Smooth muscle cell (in vitro differentiated cells): ENCODE measurements around a stretch of chr11.

GRCh38 chr11:70188419-70188954 lies 14.6 kb upstream of the FADD start:
- RAMPAGE, long total RNA = no peak

GRCh38 chr11:70456226-70456803 lies 58.0 kb downstream of the CTTN start:
- RAMPAGE, long total RNA = no peak

GRCh38 chr11:70486730-70487485 lies 88.6 kb downstream of the CTTN start:
- RAMPAGE, long total RNA = no peak

- RAMPAGE, long total RNA = no peak
Observed at GRCh38 chr11:70501116-70502121, 103.1 kb downstream of the CTTN start.

DNA sequence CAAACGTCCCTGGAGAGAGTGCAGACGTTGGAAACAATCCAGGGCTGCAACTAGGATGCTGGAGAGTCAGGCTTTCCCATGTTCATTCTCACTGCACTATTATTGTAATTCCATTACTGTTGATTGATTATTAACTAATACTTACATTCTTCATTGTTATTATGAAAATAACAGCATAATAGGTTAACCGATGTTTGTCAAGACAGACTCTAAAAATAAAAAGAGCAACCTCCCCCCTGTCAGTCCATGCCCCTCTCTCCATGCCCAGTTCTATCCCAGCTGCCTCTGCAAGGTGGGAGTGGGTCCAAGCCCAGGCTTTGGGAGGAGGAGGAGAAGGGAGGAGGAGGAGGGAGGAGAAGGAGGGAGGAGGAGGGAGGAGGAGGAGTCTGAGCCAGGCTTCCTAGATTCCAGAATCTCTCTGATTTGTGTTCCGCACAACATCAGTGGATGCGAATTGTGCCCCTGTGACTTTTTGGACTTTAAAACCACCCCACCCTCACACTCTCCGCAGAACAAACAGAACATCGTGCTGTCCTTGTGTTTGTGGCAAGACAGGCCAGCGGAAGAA lies 16.1 kb upstream of the SHANK2 start:
- RAMPAGE, long total RNA = no peak

DNA sequence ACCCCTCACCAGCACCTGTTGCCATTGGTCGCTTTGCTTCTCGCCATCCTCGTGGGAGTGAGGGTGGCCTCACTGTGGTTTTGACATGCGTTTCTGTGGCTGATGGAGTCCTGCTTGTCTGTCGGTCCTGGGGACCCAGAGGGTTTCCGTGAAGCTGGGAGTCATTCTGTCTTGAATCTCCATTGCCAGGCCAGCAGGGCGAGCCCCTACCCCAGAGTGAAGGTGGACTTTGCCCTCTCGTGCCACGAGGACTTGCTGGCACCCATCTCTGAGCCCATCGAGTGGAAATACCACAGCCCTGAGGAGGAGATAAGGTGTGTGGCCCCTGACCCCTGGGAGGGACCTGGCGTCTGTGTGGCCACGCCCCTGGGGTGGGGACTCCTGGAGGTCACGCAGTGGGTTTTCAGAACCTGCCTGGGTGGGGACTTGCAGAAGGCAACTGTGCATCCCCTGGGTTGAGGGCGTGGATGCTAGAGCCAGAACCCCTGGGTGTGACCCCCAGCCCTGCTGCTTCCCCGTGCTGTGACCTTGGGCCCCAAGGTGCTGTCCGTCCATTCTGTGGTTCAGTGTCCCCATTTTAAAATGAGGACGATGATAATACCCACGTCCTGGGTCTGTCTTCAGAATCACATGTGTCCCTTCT lies 27.7 kb downstream of the NADSYN1 start:
- RAMPAGE, long total RNA = no peak

DNA sequence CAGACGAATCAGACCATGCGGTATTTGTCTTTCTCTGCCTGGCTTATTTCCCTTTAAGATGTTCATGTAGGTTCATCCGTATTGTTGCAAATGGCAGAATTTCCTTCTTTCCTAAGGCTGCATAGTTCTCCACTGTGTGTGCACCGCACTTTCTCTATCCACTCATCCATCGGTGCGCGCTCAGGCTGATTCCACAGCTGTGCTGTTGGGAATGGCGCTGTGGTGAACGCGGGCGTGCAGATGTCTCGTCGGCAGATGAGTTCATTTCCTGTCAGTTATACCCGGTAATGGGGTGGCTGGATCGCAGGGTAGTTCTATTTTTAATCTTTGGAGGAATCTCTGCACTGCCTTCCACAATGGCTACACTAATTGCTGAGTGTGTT lies 28.1 kb upstream of the KRTAP5-7 start:
- RAMPAGE, long total RNA = no peak

DNA sequence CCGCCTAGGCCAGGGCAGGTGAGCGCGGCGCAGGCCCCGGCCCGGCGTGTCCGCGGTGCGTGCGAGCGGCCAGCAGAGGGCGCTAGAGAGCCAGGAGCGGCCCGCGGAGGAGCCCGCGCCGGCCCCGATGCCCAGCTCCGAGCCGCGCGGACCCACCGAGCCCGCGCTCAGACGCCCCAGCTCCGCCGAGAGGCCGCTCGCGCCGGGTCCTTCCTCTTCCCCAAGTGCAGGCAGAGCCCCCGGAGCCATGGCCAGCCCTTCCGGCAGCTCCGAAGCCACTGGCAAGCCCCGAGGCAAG lies 56.6 kb upstream of the KRTAP5-11 start:
- RAMPAGE, long total RNA = no peak

- RAMPAGE, long total RNA = no peak
Observed at GRCh38 chr11:71786361-71786931, 46.6 kb upstream of the DEFB108B start.

DNA sequence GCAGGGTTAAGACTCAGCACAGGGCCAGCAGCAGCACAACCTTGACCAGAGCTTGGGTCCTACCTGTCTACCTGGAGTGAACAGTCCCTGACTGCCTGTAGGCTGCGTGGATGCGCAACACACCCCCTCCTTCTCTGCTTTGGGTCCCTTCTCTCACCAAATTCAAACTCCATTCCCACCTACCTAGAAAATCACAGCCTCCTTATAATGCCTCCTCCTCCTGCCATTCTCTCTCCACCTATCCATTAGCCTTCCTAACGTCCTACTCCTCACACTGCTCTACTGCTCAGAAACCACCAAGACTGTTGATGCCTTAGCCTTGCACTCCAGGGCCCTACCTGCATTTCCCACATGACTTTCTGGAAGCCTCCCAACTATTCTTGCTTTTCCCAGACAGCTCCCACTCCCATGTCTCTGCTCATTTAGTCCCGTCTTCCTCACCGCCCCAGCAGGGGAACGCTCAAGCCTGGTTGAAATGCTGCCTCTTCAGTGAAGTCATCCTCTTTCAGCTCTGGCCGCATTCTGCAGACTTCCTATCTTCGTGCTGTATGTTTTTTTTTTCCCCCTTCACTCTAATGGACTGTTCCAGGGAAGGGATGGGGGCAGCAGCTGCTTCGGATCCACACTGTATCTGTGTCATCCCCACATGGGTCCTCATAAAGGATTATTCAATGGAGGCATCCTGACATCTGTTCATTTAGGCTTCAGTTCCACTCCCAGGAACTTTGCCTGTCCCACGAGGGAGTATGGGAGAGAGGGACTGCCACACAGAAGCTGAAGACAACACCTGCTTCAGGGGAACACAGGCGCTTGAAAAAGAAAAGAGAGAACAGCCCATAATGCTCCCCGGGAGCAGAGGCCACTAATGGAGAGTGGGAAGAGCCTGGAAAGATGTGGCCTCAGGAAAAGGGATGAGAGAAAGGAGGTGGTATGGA lies 3.4 kb downstream of the IL18BP start:
- RAMPAGE, long total RNA = no peak

GRCh38 chr11:72039680-72040005 lies 40.7 kb downstream of the NUMA1 start:
- RAMPAGE, long total RNA = no peak

DNA sequence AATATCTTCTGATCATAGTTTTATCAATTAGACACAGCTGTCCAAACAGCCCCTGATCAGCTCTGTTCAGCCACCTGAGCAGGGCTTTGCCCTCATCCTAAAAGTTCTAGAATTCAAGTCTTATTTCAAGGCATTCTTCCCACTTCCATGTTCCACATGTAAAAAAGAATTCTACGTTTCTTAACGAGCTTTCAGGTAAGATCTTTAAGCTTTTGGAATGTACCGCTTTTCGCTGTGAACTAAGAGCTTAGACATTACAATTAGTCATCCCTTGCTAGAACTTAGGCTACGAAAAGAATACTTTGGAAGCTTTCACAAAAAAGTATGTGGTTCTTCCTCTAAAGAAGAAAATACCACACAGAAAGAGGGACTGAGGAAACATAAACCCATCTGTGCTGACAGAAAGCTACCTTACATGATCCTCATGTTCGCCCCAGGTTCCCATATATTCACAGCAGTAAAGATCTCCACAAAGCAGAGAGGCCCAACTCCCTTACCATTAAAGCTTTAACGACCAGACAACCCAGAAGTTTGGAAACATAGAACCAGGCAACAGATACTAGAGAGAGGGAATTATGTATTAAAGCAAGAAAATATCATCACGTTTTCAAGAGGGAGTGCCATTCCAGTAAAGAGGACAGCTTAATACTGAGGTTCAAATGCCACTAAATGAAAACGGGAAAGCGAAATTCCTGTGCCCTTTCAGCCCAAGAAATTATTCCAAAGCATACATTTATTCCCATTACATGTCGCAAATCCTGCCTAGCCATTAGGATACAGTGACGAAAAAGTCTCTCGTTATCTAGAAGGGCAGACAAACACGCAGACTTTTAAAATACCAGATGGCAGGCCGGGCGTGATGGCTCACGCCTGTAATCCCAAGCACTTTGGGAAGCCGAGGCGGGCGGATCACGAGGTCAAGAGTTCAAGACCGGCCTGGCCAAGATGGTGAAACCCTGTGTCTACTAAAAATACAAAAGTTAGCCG lies 1.6 kb downstream of the NUMA1 start:
- RAMPAGE, long total RNA = no peak

DNA sequence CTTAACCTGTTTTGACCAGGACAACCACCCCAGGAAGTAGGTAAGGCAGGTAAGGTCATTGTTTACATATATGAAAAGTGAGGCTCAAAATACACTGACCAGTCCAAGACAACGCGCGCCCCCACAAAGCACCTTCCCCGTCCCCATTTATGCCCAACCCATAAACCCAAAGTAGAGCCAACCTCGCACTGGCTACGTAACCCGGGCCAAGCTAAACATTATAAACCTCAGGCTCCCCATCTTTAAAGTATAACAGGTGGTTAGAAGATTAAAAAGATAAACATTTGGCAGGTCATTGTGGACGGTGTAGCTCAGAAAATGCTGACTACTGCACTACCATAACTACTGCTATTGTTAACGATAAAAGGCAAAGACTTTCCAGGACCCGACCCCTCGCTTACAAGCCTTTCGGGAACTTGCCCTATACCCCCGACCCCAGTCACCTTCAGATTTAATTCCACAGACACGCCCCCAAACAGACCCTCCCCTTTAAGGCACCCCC lies 521 bp downstream of the NUMA1 start:
- RAMPAGE, long total RNA = no peak

DNA sequence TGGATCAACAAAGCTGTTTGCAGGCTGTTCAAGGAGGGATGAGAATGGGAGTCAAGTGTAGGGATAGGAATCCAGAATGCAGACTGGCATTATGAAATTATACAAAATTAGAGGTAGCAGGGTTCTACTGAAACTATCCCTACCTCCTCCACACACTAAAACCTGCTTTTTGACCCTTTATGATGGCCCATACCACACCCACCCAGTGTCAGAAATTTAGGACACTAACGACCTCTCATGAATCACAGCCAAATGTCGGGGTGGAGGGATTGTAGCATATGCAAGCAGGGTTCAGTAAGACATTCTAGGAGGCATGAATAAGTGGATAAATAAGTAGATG lies 964 bp downstream of the ANAPC15 start:
- RAMPAGE, long total RNA = no peak

DNA sequence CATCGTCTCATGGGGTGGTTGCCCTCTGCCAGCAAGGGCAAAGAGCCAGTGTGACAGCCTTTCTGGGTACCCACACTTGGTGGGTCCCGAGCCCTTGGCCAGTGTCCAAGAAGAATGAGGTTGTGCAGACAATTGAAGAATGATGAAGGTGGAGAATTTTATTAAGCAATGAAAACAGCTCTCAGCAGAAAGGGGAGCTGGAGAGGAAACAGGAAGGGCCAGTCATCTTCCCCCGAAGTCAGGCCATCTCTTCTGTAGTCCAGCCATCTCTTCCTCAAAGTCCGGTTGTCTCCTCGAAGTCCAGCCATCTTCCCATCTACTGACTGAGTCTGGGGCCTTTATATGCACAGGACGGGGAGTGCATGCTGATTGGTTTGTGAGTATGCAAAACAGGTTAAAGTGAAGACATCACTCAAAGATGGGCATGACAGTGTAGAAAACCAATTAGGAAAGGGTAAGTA lies 11.1 kb upstream of the FOLR3 start:
- RAMPAGE, long total RNA = no peak

DNA sequence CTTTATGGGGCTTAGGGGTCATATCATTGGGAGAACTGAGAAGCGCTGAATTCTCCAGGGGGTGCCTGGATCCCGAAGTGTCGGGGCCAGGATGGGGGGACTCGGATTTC lies 278 bp upstream of the INPPL1 start:
- RAMPAGE, long total RNA = no peak

DNA sequence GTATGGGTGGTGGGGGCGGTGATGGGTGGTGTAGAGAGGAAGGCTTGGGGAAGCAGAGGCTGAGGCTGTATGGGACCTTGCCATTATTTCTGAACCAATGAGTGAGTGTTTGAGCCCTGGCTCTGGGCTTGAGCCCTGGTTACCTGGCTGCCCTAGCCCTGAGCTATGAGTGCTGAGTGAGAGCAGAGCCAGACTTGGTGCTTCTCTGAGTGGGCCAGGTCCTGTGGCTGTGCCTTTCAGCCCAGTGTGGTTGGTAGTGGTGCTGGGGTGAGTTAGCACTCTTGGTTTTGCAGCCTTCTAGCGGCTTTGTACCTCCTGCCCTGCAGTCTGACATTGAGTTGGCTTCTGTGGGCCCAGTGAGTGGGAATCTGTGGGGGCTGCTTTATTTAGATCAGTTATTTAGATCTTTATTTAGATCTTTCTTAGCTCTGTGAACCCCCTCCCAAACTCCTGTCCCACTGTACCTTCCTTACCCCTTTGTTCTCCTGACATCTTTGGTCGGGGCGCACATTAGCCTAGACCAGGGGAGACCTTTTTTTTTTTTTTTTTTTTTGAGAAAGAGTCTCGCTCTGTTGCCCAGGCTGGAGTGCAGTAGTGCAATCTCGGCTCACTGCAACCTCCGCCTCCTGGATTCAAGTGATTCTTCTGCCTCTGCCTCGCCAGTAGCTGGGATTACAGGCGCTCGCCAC lies 1.2 kb downstream of the INPPL1 start:
- RAMPAGE, long total RNA = no peak

DNA sequence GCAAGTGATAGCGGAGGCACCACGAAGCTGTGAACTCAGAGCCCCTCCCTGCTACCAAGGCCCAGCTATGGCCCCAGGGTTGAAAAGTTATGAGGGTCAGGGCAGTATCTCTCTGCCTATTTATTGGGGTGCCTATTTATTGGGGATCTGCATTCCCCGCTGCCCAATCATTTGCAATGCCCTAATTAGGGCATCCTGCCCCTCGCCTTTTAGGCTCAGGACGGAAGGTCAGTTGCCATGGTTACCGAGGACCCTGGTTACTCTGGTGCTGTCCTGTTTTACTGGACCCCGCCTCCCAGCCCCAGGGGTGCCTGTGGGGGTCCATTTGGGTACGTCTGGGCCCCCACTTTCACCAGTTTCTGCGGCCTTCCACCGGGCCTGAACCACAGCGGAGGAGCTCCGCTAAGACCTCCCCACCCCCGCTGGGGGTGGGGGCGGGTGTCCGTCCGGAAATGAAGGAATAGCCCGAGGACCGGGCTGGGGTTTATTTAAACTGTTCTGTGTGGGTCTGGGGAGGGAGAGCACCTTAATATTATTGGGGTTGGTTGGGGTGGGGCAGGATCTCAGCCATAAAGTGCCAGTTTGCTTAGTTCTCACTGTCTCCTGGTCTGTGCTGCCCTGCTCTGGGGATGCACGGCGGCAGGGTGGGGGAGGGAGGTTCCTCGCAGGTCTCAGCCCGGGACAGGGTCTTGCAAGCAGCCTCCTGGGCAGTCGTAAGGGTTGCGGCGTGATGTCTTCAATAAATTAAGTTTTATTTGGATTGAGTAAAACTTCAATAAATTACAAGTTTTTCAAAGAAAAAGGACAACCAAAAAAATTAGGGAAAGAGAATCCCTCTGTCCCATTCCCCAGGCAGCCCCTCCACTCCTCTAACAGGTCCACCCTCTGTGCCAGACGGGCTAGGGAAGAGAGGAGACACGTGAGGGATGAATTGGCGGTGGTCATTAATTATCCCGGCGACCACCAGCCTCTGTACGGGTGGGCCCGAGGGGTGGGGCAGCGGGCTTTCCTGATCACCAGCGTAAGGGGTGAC lies 5.3 kb downstream of the PHOX2A start:
- RAMPAGE, long total RNA = no peak

DNA sequence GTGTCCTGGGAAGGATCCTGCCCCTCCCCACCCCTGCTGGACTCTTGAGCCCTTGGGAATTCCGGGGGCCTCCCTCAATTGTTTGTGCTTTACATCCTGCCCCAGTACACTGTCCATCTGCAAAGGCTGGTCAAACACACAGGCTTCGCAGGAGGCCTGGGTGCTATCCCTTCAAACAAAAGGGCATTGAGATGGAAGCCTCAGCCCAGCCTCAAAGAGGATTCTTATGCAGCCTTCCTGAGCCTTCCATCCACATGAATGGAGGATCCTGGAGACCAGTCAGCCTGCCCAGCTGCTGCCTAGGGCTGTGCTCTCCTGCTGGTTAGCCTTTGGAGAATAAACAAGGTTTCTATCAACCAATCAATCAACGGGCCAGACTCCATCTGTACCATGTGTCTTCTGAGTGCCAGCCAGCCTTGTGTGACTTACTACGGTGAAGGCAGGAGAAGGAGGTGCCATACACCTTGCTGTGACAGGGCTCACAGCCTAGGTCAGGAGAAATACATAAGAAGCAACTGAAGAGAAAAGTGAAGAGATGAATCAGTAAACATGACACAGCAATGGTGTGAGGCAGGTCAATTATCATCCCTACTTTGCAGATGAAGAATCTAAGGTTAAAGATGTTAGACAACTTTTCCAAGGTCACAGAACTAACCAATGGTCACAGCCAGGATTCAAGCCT lies 16.4 kb downstream of the CLPB start:
- RAMPAGE, long total RNA = no peak

GRCh38 chr11:72606003-72606804 lies 68.0 kb downstream of the PDE2A start:
- RAMPAGE, long total RNA = no peak